SEM (cell line): ENCODE results near the genes INSIG2 and TMEM37.

GRCh38 chr2:118087962-118089082 is at the start of gene INSIG2:
TSS of gene INSIG2 (plus strand) at chr2:118088471.
- PRO-cap: bidirectional peak, plus-strand start at chr2:118088471, minus-strand start at chr2:118088358

GRCh38 chr2:118177184-118177714 is 89.0 kb downstream of the INSIG2 start:
- PRO-cap: no peak

DNA sequence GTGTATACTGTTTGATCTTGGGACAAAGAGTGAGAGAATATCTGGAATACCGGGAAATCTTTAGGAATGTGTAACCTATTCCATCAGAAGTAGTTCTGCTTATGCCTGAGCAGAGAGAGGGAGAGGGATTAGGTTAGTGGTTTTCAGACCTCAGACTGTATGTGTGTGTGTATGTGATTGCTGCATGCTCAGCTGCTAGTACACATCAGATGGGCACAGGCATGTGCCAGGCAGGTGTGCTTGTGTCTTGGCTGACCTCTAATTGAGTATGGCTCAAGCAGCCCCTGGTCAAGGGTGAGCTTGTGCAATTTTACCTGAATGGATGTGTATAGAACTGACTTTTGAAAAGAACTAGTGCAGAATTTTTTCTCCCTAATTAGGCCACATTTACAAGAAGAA is 91.2 kb downstream of the INSIG2 start:
- PRO-cap: no peak

- PRO-cap: no peak
These were observed 221.9 kb downstream of the INSIG2 start for GRCh38 chr2:118309848-118310841.

DNA sequence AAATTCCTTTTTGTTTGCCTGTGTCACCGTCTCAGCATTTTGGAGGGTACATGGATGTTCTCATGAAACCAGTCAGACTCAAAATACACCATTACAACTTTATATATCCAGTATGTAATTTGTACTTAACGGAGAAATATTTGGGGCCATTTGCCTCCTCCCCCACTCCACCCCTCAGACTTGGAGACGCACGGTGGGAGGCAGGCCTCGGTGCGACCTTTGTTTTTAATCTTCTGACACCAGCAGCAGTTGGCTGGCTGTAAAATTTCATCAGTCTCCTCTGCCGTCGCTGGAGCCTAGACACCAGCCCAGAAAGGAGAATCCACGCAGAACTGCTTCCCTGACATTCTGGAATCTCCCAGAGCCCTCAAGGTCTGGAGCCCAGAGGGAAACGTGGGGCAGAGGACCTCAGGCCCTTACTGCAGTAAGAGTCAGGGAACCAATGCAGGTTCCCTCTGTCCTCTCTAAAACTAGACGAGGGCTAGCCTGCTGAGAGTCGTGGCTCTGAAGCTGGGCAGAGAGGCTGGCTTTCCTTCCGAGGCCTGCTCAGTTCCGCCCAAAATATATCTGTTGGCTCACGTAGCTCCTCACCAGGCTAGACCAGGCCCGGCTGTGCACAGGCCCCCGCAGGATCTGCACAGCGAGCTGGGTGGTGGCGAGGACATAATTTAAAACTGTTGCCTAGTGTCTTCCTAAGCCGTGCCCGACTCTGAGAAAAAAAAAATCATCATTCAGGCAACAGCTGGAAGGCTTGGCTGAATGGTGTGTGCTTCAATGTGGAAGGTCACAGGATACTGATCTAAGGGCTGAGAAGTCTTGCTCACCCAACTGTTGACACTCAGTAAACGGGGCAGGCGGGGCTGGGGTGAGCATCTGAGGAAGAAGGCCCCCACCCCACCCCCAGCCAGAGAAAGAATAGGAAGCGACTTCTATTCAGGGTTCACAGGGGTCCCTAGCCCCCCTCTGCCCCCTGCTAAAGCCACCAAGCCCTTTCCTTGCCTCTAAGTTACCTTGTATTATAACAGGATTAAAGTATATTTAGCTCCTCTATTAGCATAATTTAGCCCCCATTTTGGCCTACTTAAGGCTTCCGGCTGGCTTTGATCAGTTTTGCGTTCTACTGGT is 40.4 kb downstream of the EN1 start:
- PRO-cap: no peak

DNA sequence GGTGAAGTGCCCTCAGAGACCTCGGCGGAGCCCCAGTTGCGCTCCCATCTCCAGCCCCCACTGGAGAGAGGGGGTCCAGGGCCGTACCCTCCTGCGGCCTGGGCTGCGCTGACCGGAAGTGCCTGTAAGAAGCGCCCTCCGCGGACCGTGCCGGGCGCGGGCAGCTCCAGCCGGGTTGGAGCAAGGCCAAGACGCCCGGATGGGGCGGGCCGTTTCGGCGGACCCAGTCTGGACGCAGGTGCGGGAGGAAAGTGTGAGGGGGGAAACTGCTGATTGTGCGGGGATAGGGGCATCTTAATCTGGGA is 11.5 kb downstream of the EN1 start:
- PRO-cap: no peak

GRCh38 chr2:118989336-118989821 is 47.4 kb downstream of the MARCO start:
- PRO-cap: no peak

DNA sequence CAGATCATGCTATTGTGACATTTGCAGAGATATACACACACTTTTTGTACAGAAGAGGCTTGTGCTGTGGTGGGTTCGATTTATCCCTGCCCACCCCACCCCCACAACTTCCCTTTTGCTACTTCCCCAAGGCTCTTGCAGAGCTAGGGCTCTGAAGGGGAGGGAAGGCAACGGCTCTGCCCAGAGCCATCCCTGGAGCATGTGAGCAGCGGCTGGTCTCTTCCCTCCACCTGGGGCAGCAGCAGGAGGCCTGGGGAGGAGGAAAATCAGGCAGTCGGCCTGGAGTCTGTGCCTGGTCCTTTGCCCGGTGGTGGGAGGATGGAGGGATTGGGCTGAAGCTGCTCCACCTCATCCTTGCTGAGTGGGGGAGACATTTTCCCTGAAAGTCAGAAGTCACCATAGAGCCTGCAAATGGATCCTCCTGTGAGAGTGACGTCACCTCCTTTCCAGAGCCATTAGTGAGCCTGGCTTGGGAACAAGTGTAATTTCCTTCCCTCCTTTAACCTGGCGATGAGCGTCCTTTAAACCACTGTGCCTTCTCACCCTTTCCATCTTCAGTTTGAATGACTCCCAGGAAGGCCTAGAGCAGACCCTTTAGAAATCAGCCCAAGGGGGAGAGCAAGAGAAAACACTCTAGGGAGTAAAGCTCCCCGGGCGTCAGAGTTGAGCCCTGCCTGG is 40.1 kb downstream of the STEAP3 start:
- PRO-cap: no peak

DNA sequence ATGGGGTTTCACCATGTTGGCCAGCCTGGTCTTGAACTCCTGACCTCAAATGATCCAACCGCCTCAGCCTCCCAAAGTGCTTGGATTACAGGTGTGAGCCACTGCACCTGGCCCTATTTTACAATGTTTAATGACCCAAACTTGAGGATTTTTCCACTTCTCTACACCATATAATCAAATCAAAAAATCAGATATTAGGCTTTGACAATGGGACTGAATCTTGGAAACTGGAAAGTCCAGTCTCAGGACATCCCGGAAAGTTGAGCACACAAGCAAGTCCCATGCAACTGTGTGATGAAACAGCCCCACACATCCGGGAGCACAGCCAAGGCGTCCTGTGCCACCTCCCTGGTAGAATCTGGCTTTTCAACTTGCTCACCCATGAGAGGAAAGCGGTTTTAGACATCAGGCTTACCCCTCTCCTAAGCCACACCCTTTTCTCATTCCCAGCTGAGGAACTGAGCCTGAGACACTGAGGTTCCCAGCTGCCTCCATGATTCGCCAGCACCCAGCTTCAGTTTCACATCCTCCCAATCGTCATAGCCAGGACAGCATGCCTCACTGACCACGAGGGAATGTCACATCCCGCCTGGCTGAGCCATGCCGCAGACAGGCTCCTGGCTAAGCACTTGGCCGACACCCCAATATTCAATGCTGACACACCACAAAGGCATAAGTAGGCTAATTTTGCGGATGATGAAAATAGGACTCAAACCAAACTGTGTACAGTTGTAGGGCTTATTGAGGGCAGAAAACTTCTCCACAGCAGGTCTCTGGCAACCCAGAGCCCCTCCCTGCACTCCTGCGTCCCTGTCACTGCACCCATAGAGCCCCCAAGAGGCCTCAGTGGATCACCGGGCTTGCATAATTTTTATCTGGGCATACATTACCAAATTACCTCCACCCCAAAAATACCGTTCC is 60.3 kb downstream of the STEAP3 start:
- PRO-cap: no peak

DNA sequence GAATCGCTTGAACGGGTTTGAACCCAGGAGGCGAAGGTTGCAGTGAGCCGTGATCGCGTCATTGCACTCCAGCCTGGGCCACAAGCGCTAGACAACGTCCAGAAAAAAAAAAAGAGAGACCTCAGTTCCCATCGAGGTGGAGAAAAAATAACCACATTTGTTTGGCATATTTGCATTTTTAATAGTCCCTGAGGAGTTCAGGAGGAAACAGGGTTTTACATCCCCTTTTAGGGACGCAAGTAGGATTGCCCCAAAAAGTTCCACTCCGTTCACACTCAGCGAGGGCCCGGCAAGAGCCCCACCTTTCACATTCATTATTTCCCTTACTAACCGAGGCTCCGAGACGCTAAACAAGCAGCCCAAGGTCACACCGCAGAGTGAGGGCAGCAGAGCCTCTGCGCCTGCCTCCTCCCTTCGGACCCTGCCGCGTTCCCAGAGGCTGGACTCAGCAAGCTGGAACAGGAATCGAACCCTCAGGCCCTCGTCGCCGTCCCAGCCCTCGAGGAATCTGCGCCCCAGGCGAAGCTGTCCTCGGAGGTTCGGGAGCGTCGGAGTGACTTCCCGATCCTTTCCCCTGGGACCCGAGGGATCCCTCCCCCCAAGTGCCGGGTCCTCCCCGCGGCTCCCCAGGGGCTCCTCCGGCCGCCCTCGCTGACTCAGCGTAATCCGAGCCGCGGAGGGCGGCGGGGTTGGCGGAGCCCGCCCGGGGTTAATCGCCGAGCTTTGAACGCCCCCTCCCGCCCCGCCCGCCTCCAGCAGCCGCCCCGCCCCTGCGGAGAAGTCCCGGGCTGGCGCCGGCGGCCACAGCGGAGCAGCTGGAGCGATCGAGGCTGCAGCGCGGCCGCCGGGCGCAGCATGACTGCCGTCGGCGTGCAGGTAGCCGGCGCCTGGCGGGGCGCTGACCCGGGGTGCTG is at the start of gene TMEM37:
TMEM37 (plus strand) TSS at position 806 of the 914 bp plus-strand sequence.
- PRO-cap: no peak

GRCh38 chr2:119438981-119439358 is 7.3 kb downstream of the TMEM37 start:
- PRO-cap: no peak

- PRO-cap: no peak
These were observed 23.5 kb downstream of the TMEM37 start for GRCh38 chr2:119454942-119455673.

DNA sequence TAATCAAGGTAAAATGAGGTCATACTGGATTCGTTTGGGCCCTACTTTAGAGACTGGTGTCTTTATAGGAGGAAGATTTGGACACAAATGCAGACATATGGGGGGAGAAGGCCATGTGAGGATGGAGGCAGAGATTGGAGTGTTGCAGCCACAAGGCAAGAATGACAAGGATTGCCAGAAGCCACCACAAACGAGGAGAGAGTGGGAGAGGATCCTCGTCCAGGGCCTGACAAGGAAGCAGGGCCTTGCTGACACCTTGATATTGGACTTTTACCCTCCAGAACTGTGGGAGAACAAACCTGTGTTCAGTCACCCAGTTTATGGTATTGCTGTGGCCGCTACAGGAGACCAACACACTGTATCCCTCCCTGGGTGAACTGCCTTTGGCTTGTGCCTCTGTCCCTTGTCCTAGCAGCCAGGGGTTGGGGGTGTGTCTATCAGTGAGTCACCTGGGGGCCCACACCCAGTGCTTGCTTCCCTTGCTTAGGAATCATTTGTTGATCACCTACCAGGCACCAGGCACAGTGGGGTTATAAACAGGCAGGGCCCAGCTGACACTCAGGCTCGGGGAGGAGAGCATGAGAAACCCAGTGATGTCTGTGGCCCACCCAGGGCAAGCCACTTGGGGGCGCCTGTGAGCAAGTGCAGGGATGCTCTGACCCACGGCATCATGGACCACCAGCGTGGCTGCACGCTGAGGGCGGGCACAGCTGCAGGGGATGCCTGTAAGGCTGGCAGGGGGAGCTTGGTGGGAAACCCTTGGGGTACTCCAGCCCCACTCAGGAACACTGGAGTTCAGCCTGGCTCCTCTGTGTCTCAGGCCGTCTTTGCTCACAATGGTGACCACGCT is 17.2 kb downstream of the TMEM185B start:
- PRO-cap: no peak

- PRO-cap: no peak
These were observed 5.1 kb upstream of the TMEM185B start for GRCh38 chr2:120228354-120228615.

GRCh38 chr2:120239437-120240351 is 13.0 kb upstream of the RALB start:
- PRO-cap: no peak

DNA sequence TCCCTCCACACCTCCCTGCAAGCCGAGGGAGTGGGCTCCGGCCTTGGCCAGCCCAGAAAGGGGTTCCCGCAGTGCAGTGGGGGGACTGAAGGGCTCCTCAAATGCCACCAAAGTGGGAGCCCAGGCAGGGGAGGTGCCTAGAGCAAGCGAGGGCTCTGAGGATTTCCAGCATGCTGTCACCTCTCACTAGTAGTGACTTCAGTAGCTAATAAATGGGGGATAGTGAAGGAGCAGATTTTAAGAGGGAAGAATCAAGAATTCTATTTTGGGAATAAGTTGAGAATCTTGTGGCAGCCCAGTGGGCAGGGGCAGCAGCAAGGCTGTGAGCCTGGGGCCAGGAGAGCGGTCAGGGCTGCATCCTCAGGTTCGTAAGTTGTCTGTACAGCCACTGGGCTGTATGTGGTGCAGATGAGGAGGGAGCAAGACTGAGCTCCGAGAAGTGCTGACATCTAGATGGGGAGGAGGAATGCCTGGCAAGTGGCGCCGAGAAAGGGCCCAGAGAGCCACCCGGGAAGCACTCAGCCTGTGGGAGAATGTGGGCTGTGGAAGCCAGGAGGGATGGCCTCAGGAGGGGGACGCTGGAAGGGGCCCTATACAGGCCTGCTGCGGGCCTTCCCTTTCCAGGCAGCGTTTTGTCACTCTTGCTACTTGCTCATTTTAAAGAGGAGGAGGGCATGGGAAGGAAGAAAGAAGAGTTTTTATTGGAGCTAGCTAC is 7.6 kb downstream of the RALB start:
- PRO-cap: no peak

DNA sequence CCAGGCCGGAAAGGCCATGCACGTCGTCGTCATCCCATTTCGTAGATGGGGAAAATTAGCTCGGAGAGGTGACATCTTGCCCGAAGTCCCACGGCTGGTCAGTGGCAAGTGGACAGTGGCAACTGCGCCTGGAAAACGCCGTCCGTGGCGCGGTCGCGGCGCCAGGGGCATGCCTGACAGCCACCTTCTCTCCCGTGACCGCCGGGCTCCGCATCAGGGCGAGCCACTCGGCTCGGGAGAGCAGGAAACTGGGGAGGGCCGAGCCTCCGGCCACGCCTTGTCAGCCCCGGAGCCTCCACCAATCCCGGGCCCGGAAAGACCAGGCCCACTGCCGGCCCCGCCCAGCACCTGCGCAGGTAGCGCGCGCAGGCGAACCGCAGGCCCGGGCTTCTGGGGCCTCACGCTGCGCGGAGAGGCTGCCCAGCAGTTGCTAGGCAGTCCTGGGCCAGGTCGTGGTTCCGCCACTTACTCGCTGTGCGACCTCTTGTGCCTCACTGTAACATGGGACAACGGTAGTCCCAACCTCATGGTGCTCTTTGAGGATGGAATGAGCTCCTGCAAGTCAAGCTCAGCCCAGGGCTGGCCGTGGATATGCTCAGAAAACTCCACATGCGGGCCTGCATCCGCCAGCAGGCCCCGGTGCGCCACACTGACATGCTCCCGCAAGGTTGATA is 97.0 kb downstream of the INHBB start:
- PRO-cap: no peak

- PRO-cap: no peak
These were observed 194.4 kb downstream of the INHBB start for GRCh38 chr2:120540038-120540956.

- PRO-cap: no peak
These were observed 182.4 kb upstream of the GLI2 start for GRCh38 chr2:120553284-120553607.

GRCh38 chr2:120591468-120591919 is 144.2 kb upstream of the GLI2 start:
- PRO-cap: no peak